Measurements from ENCODE around the gene CATSPER3.

DNA sequence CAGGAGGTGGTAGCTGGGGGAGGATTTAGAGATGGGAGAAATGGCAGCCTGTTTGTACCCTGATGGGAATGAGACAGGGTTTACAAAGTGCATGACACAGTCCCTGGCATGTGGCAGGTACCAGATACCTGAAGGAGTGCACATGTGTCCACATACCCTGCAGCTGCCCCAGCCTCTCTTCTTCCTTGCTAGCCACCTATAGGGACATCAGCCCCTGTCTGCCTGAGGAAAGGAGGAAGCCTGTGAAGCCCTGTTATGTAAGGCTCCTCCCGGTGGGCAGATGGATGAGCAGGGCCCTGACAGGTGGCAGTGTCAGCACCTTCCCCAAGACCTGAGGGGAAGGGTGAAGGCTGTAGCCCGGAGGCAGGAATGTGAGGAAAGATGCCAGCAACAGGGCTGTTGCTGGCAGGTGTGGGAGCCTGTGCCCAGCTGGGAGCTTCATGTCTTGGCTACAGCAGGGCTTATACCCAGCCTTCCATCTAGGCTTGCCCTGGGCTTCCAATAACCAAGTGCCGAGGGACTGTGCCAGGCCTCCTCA, 21.7 kb downstream of the TCF7 start:
- CAGE, long polyA plus RNA = no peak
- RRBS = 94% methylated on average over 2 of the region's 3 CpGs

DNA sequence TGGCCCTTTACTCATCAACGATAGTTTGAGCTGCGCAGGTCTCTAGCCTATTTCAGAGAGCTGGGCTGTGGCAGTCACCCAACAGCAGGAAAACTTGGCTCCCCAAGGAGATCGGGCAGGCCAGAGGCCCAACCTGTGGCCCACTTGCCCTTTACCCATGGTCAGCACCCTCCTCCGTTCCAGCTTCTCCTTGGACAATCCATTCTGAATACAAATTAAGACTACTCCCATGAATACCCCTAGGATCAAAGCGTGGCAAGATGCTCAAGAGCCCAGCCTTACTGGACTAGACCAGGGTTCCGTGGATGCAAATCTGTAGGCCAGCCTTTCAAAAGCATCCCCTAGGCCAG, 25.2 kb downstream of the TCF7 start:
- CAGE, long polyA plus RNA = no peak
- RRBS = no CpG with 5 or more reads among the region's 6 CpGs

- CAGE, long polyA plus RNA = no peak
- RRBS = no CpG with 5 or more reads among the region's 7 CpGs
Measured at GRCh38 chr5:134148454-134148928, 28.3 kb downstream of the SKP1 start.

- CAGE, long polyA plus RNA = no peak
- RRBS = no CpG with 5 or more reads among the region's 8 CpGs
Measured at GRCh38 chr5:134174917-134175675, 1.7 kb downstream of the SKP1 start.

DNA sequence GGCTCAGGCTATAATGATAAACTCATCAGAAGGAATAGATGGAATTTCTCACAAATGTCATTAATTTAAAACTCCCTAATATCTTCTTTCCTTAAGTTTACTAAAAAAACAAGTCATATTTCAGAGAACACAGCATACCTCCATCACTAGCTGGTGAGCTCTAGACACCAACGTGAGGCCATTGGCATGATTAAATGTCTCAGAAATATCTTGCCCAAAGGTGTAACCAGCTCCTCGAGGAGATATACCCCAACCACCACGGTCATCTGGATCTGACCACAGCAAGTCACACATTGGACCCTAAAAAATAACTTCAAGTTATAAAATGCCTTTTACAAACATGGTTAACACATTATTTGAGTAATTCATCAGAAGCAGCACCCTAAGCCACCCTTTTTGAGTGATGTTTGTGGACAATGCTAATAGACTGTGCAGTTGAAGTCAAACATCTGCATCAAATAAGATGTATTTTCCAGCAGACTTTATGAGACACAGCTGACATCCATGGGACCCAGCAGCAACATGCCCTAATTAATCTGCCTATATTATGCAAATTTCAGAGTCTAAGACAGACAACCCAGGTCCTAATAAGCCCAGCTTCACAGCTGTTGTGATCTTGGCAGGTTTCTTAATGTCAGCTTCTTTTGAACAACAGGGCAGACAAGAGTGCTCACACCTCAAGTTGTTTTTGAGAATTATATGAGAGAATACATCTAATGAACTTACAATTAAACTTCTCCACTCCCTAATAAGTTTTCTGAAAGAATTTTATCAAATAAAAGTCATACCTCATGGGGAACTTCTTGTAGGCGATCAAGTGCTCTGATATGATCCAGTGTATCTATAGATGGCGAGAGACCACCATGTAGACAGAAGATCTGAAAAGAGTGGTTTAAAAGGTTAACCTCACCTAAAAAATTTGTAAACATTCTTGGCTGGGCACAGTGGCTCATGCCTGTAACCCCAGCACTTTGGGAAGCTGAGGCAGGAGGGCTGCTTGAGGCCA, 23.8 kb upstream of the SKP1 start:
- CAGE, long polyA plus RNA = no peak
- RRBS = no CpG with 5 or more reads among the region's 5 CpGs

DNA sequence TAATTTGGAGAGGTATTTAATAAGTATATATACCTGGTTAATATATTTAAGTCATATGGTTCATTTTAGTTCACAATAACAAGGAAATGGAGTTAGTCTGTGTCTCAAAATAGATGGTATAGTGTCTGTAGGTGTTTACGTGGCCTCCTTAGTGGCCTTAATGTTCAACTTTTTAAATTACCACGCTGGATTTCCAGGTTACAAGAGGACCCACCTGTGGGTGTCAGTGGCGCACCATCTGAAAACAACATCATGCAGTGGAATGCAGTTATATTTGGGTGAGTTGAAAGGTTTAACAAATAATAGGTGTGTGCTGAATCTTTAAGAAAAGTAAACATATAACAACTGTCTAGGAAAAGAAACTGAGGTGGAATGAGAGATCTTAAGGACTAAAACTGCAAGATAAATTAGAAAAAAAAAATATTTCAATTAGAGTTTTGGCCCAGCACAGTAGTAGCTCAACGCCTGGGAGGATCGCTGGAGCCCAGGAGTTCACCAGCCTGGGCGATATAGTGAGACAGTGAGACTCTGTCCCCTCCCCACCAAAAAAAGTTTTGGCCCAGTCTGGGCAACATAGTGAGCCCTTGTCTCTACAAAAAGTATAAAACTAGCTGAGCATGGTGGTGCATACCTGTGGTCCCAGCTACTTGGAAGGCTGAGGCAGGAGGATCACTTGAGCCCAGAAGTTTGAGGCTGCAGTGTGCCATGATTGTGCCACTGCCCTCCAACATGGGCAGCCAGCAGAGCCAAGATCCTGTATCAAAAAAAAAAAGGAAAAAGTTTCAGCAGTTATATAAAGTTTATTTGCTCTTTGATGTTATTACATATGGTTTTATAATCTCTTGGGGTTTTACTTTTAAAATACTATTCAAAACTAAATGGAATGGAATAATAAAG, 3.1 kb downstream of the UBE2B start:
- CAGE, long polyA plus RNA = no peak
- RRBS = no CpG with 5 or more reads among the region's 6 CpGs

DNA sequence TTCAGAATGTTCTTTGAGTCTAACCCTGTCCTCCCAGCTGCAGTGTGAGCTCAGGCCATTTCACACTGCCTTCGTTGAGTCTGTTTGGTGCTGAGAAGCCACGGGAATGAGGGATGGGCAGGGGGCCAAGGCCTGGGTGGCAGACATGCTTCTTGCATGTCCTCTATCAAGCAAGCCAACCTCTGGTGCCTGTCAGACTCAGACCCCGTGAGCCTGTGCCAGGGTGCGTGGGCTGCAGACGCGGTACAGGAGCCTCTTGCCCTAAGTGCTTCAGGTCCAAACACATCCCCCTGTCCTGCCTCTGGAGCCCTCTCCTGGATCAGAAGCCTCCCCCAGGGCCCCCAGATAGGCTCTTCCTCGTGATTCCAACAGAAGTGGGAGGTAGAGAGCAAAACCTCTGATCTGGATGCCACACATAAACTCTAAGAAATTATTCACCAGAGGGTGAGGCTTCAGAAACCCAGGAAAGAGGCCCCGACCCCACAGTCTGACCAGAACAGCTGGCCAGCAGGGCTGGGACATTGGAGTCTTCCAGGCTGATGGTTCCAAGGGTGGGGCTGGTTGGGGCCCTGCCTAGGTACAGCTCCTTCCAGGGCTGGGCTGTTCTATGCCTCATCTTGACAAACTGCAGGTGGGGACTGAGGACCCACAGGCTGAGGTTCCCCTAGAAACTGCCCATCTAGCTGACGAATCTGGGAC, 46.7 kb upstream of the CDKN2AIPNL start:
- CAGE, long polyA plus RNA = no peak
- RRBS = no CpG with 5 or more reads among the region's 9 CpGs

DNA sequence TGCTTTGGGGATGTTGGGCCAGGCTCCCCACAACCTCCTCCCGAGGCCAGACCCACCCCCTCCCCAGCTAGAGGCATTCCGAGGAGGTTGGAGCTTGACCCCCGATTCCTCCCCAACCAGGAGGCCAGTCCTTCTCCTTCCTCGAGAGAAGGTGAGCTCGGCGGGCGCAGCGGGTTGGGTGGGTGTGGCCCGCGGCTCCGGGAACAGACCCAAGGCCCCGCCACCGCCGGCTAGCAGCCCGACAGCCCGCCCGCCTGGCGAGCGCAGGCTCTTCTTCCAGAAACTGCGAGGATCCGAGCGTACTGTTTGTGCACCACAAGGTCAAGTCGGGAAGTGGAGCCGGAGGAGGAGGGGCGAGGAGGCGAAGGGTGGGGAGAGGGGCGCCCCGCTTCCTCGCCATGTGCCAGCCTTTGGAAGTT, 1.4 kb upstream of the JADE2 start:
- CAGE, long polyA plus RNA = no peak
- RRBS = 0% methylated on average over 6 of the region's 29 CpGs

DNA sequence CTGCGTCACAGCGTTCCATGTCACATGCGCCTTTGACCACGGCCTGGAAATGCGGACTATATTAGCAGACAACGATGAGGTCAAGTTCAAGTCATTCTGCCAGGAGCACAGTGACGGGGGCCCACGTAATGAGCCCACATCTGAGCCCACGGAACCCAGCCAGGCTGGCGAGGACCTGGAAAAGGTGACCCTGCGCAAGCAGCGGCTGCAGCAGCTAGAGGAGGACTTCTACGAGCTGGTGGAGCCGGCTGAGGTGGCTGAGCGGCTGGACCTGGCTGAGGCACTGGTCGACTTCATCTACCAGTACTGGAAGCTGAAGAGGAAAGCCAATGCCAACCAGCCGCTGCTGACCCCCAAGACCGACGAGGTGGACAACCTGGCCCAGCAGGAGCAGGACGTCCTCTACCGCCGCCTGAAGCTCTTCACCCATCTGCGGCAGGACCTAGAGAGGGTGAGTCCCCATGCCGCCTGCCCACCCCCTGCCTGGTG, 40.7 kb downstream of the JADE2 start:
- CAGE, long polyA plus RNA = no peak
- RRBS = no CpG with 5 or more reads among the region's 24 CpGs

- CAGE, long polyA plus RNA = no peak
- RRBS = no CpG with 5 or more reads among the region's 1 CpG
Measured at GRCh38 chr5:134592375-134592968, 40.2 kb downstream of the SAR1B start.

DNA sequence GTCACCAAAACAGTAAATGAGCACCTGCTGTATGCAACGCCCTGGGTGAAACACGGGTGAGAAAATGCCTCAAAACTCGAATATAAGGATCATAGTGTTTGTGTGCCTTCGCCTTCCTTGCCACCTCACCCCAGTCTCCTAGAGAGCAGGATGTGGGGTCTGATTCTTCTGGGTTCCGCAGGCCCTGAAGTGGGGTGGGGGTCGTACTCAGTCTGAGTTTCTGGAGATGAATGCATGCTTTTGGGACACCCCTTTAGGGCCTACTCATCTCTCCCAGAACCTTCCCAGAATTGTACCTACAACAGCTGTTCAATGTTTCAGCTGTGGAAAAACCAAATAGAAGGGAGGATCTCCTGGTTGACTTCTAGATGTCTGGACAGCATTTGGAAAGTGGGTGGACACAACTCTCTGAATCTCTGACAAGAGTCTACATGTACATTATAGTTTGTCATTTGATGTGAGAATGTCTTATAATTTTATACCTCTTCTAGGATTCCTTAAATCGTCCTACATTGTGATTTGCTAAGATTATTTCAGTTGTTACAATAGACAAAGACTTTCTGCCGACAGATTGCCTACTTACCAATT, 889 bp downstream of the SEC24A start:
- CAGE, long polyA plus RNA = no peak
- RRBS = no CpG with 5 or more reads among the region's 8 CpGs

- CAGE, long polyA plus RNA = no peak
- RRBS = no CpG with 5 or more reads among the region's 1 CpG
Measured at GRCh38 chr5:134770812-134771165, 12.2 kb downstream of the DDX46 start.

GRCh38 chr5:134912042-134912820, 7.3 kb downstream of the PCBD2 start:
- CAGE, long polyA plus RNA = no peak
- RRBS = no CpG with 5 or more reads among the region's 9 CpGs

DNA sequence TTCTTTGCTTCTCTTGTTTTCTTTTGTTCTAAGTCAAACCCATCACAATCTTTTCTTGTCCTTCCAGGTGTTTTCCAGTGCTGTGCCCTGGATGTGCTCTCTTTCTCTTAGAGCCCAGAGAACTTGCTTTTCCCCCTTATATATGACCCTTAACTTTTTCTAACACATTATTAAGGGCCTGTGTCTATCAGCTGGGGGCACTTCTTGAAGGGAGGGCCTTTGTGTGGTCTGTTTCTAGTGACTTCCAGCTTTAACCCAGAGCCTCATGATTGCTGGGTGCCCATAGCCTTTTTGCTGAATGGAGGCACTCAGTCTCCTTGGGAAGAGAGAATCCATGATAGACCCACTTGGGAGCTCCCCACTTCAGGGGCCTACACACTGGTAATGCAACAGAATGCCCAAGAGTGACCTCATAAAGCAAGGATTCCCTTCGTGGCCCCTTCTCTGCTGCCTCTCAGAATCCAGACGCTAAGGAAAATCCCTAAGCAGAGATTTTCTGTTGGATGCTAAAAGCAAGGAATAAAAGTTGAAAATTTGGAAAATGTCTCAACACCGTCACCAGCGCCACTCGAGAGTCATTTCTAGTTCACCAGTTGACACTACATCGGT, at the start of gene CATSPER3:
Gene CATSPER3 (plus strand): TSS at position 457 of the 609 bp plus-strand sequence.
- CAGE, long polyA plus RNA = no peak
- RRBS = no CpG with 5 or more reads among the region's 6 CpGs

DNA sequence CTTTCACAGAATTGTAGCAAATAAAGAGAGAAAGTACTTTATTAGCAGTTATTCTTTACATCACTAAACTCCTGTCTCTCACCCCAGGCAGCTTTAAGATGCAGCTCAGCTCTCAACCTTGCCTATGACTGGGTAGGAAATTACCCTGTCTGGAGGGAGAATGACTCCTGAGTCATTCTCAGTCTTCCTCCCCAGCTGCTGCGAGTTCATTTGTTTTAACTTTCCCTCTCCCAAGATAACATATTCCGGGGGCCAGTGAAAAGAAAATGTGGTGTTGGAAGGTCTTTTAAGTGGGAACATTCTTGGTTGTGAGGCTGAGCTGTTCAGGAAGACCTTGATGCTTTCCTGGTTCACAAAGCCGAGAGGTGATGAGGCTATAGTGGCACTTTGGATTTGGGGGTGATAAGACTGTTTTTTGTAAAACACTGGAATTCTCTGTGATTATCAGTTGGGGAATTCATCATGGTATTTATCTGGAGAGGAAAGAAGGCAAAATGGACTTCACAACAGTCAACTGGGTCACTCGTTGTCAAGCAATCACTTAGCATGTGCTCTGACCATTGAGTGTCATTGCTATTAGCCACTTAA, 159.8 kb upstream of the PITX1 start:
- CAGE, long polyA plus RNA = no peak
- RRBS = no CpG with 5 or more reads among the region's 4 CpGs

DNA sequence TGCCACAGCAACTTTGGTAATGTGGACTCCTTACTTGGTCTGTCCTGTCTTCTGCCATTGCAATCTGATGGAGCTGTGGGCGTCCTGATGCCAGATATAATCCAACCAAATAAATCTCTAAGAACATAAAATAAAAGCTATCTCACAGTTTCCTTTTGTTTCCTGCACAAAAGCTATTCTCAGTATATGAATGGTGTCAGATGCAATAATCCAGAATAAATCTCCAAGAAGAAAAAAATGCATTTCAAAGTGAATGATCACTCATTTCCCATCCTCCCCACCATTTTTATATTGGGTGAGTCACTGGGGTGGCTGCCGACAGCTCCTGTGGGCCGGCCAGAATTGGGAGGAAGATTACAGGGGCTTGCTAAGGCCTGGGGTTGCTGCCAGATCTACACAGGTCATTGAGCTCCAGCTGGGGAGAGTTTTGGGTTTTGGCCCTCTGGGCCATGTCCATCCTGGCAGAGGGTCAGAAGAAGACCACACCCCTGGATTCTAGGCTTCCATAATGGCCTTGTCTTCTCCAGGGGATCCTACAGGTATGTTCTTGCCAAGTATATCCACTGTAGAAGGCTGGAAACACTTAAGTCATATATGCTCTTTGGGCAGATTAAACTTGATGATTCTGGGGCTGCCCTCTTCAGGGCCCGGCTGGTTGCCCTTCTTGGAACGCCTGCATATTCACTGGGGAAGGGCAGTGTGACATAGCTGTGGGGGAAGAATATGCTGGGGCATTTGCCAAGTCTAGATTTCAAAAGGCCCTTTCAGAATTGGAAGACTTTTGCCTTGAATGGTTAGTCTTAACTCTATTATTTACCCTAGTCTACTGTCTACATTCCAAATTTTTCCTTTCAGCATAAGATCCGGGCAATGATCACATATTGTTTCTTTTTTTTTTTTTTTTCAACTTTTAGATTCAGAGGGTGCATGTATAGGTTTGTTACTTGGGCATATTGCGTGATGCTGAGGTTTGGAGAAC, 161.0 kb upstream of the PITX1 start:
- CAGE, long polyA plus RNA = no peak
- RRBS = no CpG with 5 or more reads among the region's 7 CpGs

- CAGE, long polyA plus RNA = no peak
- RRBS = no CpG with 5 or more reads among the region's 10 CpGs
Measured at GRCh38 chr5:135263335-135263671, 135.7 kb downstream of the MACROH2A1 start.

GRCh38 chr5:135560766-135561220, 18.0 kb downstream of the CXCL14 start:
- CAGE, long polyA plus RNA = no peak
- RRBS = no CpG with 5 or more reads among the region's 16 CpGs

DNA sequence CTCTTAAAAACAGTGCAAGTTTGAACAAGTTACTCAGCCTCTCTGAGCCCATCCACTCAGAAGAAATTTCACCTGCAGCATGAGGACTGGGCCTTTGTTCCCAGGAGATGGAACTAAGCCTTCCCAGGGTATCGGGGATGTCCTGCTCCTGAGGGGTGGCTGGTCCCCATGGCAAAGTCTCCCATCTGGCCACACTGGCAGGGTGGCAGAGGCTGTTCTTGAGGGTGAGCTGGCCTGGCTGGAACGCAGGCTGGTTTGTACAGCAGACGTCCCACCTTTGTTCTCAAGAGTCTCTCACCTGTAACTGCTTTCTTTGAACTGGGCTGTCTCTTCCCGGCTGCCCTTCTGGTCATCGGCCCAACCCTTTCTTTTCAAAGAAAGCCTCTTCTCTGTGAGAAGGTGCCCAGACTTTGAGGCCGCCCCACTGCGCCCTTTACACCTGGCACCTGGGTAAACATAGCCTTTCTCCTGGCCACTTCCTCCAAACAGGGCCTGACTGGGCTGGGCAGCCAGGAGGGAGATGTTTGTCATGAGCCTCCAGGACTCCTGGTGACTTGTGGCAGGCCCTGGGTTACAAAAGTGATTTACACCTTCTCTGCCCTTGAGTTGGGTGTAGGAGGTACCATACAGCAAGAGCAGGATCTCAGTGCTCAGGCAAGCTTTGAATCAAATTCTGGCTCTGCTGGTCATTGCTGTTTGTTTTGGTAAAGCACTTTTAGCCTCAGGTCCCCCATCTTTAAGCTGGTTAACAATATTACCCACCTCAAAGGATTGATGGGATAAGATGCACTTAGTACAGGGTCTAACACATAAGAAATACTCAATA, 127.1 kb upstream of the CXCL14 start:
- CAGE, long polyA plus RNA = no peak
- RRBS = no CpG with 5 or more reads among the region's 7 CpGs

DNA sequence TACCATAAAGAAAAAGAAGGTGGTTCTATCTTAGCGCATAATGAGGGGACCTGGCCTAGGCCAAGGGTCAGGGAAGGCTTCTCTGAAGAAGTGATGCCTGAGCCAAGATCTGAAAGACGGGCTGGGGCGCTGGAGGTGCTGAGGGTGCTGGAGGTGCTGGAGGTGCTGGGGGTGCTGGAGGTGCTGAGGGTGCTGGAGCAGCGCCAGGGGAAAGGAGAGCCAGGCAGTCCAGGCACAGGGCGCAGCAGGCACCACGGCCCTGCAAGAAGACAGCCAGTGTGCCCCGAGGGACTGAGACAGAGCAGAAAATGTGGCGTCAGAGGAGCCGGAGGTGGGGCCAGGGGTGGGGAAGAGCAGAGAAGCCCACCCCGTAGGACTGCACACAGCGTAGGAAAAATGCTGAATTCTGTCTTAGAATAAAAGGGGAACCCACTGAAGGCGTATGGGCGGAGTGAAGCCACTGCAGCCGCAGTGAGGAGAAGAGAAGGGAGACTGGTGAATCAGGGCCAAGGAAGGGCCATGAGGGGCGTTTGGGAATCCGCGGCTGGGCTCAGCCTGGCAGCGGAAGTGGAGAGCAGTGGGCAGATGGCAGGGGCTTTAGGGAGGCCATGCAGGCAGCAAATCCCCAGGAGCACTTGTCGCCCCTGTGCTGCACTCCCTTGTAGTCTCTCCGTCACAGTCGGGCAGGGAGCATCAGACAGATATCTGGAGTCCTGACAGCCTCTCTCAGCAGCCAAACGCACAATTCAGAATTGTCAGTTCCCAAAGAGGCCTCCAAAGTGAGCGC, 35.8 kb upstream of the LECT2 start:
- CAGE, long polyA plus RNA = no peak
- RRBS = no CpG with 5 or more reads among the region's 23 CpGs